Vagina (tissue), 1 donor: ENCODE measurements around a stretch of chr17.

GRCh38 chr17:4072431-4073064, 70.3 kb downstream of the ZZEF1 start:
- PRO-cap: no peak
- RAMPAGE, long total RNA: no peak

- PRO-cap: no peak
- RAMPAGE, long total RNA: no peak
Measured at GRCh38 chr17:4136376-4136815, 6.4 kb downstream of the ZZEF1 start.

GRCh38 chr17:4176017-4176634, 33.1 kb downstream of the CYB5D2 start:
- PRO-cap: no peak
- RAMPAGE, long total RNA: no peak

- PRO-cap: no peak
- RAMPAGE, long total RNA: no peak
Measured at GRCh38 chr17:4235544-4236063, 28.2 kb downstream of the ANKFY1 start.

DNA sequence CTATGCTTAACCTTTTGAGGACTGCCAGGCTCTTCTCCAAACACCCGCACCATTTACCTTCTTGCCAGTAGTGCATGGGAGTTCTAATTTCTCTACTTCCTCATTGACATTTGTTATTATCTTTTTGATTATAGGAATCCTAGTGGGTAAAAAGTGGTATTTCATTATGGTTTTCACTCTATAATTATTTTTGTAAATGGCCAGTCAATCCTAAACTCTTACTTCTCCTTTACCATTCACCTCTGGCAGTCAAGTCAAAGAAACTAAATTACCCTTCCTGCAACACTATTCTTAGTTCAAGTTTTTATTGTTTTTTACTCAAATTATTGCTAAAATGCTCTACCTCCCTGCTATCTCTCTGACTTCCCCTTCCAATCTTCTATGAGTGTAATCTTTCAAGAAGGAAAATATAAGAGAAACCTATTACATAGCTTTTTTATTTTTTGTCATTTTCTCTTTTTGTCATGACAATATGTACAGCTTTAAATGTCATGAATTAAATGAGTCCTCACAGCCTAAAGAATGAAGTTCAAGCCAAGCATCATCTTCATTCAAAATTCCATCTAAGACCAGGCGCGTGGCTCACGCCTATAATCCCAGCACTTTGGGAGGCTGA, 29.9 kb upstream of the ANKFY1 start:
- PRO-cap: no peak
- RAMPAGE, long total RNA: start-site peak on the minus strand centred at position 494 of the sequence, 215 bp wide, 22 reads

GRCh38 chr17:4342539-4343268, 23.8 kb downstream of the UBE2G1 start:
- PRO-cap: no peak
- RAMPAGE, long total RNA: no peak

- PRO-cap: no peak
- RAMPAGE, long total RNA: no peak
Measured at GRCh38 chr17:4497056-4498003, 1.4 kb upstream of the SPNS2 start.

- PRO-cap: no peak
- RAMPAGE, long total RNA: start-site peak on the plus strand at chr17:4509284-4509511, 20 reads
Measured at GRCh38 chr17:4509287-4509809, 10.7 kb downstream of the SPNS2 start.

GRCh38 chr17:4575481-4576098, 8.7 kb upstream of the SMTNL2 start:
- PRO-cap: no peak
- RAMPAGE, long total RNA: no peak

DNA sequence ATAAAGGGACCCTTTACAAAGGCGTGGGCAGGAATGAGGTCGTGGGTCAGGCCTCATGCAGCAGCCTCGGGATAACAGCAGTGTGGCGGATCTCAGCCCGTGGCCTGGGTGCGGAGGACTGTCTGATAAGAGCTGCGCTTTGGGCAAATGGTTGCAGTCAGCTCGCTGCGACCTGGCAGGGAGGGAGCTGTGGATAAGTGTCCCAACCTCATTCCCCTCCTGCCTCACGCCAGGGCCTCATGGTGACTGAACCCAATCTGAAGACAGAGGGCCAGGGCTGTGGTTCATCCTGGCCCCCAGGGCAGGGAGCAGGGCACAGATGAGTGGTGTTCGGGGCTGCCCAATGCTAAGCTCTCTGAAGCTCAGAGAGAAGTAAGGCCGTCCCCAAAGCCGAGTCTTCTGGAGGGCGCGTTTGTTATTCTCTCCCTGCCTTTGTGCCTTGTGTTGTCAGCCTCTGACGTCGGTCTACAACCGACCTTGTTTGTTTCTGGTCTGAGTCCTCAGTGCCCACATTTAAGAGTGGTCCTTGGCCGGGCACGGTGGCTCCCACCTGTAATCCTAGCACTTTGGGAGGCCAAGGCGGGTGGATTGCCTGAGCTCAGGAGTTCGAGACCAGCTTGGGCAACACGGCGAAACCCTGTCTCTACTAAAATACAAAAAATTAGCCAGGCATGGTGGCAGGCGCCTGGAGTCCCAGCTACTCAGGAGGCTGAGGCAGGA, 13.8 kb downstream of the SMTNL2 start:
- PRO-cap: no peak
- RAMPAGE, long total RNA: no peak

DNA sequence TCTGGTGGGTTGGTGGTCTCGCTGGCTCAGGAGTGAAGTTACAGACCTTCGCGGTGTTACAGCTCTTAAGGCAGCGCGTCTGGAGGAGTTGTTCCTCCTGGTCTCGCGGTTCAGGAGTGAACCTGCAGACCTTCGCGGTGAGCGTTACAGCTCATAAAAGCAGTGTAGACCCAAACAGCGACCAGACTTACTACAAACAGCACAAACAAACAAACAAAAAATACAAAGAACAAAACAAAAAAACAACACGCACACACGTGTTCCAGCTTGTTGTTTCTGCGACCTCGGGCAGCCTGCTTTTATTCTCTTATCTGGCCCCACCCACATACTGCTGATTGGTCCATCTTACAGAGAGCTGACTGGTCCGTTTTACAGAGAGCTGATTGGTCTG, 14.3 kb upstream of the ALOX15 start:
- PRO-cap: no peak
- RAMPAGE, long total RNA: no peak

DNA sequence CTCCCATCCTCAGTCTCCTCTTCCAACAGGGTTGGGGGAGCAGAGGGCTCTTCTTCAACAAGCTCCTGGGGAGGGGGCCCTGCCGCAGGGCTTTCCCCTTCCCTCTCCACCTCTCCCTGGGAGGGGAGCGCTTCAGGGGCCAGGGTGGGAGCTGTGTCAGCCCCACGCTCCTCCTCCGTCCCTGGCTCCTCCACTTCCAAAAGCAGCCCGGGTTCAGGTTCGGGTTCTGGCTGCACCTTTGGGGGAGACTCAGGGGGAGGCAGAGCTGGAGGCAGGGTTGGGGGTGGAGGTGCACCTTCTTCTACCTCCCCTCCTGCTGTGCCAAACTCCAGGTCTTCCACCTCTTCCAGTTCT, 30.3 kb upstream of the ALOX15 start:
- PRO-cap: no peak
- RAMPAGE, long total RNA: start-site peak on the minus strand centred at position 144 of the sequence, 67 bp wide, 27 reads

DNA sequence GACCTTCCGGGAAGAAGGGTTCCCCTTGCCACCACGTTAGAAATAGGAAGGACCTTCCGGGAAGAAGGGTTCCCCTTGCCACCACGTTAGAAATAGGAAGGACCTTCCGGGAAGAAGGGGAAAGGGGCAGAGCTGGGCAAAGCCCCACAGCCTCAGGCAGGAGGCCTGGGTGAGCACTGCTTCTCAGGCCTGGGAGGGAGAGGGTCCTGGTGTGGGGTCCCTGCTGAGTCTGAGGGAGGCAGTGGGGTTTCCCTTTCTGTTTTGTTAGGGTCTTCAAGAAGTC, 4.3 kb downstream of the ARRB2 start:
- PRO-cap: no peak
- RAMPAGE, long total RNA: no peak

- PRO-cap: no peak
- RAMPAGE, long total RNA: no peak
Measured at GRCh38 chr17:4715028-4715664, 4.7 kb downstream of the ARRB2 start.

- PRO-cap: unidirectional peak, minus-strand start at chr17:4718790
- RAMPAGE, long total RNA: no peak
Measured at GRCh38 chr17:4718276-4718902, 8.0 kb downstream of the ARRB2 start.

DNA sequence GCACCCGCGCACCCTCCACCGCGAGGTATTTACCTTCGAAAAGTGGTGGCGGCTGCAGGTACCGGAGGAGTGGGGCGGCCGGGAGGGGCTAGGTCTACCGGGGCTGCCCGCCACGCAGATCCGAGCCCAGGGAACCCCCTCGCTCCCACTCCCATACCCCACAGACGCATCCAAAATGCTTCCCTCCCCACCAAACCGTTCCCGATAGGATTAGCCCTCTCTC, 176 bp upstream of the CXCL16 start:
- PRO-cap: no peak
- RAMPAGE, long total RNA: no peak

DNA sequence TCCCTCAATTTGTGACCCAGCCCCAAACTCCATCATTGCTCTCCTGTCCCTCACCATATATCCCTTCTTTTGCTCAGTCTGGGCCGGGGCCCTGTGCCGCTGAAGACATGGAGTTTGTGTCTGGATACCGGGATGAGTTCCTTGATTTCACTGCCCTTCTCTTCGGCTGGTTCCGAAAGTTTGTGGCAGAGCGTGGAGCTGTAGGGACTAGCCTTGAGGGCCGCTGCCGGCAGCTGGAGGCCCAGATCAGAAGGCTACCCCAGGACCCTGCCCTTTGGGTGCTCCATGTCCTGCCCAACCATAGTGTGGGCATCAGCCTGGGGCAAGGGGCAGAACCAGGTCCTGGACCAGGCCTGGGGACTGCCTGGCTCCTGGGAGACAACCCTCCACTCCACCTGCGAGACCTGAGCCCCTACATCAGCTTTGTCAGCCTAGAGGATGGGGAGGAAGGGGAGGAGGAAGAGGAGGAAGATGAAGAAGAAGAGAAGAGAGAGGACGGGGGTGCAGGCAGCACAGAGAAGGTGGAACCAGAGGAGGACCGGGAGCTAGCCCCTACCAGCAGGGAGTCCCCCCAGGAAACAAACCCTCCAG, 809 bp upstream of the CXCL16 start:
- PRO-cap: no peak
- RAMPAGE, long total RNA: no peak

GRCh38 chr17:4837766-4838797, 4.9 kb downstream of the MINK1 start:
- PRO-cap: no peak
- RAMPAGE, long total RNA: no peak

- PRO-cap: no peak
- RAMPAGE, long total RNA: no peak
Measured at GRCh38 chr17:4881296-4882148, 17.8 kb upstream of the C17orf107 start.

GRCh38 chr17:4941163-4941446, 1.0 kb downstream of the RNF167 start:
- PRO-cap: no peak
- RAMPAGE, long total RNA: no peak